Sigmoid colon (tissue), 4 donors: ENCODE measurements around a stretch of chr3.

DNA sequence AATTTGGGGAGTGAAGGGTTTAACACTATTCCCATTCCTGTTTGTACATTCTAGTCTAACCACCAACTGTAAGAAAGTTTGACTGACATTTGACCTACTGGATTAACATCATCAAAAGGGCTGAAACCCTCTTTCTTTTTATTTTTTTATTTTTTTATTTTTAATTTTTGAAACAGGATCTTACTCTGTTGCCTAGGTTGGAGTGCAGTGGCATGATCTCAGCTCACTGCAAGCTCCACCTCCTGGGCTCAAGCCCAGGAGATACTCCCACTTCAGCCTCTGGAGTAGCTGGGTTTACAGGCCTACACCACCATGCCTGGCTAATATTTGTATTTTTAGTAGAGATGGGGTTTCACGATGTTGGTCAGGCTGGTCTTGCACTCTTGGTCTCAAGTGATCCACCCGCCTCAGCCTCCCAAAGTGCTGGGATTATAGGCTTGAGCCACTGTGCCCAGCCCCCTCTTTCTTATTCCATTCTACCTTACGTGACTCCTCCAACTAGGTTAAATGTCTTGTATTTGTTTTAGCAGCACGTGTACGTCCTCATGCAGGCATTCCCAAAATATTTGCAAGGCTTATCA is 14.7 kb upstream of the MAGI1 start:
- PRO-cap = no peak
- RAMPAGE, long total RNA, 4 experiments = no peak in any of the 4 experiments

DNA sequence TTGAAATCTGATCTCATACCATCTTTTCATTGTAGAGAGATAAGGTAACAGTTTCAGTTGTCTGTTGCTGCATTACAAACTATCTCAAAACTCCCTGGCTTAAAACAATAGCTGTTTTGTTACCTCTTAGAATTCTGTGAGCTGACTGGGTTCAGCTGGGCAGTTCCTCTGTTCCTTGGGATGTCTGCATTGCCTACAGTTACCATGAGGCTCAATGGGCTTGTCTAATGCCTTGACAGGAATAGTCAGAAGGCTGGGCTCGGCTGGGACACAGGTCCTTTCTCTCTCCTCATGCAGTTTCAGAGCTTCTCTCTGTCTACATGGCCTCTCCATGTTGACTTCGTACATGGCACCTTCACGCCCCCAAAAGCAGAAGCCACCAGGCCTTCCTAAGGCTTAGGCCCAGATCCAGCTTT is 77.5 kb upstream of the MAGI1 start:
- PRO-cap = no peak
- RAMPAGE, long total RNA, 4 experiments = no peak in any of the 4 experiments

GRCh38 chr3:66385972-66386537 is 114.8 kb downstream of the LRIG1 start:
- PRO-cap = no peak
- RAMPAGE, long total RNA, 4 experiments = no peak in any of the 4 experiments

DNA sequence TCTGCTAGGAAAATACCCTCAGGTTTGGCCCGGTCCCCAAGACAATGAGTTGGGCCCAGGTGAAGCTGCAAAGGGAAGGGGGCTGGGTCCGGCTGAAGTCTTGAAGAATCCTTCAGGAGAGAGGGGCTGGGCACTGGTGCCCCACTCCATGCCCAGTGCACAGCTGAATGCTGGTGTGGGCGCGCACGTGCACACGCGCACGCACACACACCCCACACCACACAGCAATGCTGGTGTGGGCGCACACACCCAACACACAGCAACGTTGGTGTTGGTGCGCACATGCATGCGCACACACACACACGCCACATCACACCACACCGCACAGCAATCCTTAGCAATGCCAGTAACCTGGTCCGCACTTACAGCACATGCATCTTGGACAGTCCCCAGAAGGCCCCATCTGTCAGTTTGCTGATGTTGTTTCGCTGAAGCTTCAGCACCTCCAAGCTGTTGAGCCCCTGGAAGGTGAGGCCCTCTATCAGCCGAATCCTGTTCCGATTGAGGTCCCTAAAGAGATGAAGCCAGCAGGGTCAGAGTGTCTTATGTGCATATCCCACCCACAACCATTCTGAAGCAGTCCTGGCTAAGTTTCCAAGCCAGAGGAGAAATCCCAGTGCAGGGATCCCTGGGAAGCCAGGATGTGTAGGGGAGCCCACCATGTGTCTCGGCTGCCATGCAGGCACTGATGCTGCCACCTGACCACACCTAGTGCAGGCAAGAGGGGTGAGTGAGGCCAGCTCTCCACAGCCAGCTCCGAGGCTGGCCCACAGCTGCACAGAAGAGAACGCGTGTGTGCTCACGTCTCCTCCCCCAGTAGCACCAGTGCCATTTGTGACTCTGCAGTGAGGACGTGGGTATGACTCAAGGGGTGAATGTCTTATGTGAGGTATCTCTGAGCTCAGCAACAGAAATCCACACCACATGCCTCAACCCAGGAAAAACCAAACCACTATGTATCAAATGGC is 88.0 kb downstream of the LRIG1 start:
- PRO-cap = no peak
- RAMPAGE, long total RNA, 4 experiments = no peak in any of the 4 experiments

DNA sequence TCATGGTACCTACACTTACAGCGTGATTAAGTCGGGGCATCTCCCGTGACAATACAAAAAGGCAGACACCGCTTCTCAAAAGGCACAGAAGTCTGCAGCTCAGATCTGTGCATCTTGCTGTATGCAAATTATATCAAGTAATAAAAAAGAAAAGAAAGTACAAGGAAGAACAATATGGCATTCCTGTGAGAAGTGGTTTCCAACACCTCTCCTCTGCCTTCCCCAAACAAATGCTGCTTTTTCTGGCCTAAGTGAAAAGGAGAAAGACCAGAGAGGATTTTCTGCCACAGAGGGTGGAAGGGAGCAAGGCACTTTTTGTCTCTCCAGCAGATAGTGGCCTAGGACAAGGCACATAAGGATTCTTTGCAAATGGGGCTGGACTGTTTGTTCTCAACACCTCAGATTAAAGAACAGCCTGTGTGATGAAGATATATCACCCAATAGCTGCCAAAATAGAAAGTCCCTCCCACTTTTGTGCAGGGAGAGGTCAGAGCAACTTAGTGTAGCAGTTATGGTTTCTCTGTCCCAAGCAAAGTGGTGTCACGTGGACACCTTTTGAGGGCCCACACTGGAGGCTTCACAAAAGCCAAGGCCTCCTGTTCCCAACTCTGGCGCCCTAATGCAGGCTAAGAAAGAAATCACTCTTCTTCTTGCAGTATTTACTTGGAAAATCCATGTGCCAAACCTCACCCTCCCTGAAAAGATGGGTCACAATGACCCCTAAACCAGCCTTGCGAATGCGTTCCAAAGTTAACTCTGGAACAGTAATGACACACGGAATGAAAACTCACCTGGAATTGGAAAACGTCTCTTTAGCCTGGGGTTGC is 85.0 kb downstream of the LRIG1 start:
- PRO-cap = no peak
- RAMPAGE, long total RNA, 4 experiments = no peak in any of the 4 experiments

DNA sequence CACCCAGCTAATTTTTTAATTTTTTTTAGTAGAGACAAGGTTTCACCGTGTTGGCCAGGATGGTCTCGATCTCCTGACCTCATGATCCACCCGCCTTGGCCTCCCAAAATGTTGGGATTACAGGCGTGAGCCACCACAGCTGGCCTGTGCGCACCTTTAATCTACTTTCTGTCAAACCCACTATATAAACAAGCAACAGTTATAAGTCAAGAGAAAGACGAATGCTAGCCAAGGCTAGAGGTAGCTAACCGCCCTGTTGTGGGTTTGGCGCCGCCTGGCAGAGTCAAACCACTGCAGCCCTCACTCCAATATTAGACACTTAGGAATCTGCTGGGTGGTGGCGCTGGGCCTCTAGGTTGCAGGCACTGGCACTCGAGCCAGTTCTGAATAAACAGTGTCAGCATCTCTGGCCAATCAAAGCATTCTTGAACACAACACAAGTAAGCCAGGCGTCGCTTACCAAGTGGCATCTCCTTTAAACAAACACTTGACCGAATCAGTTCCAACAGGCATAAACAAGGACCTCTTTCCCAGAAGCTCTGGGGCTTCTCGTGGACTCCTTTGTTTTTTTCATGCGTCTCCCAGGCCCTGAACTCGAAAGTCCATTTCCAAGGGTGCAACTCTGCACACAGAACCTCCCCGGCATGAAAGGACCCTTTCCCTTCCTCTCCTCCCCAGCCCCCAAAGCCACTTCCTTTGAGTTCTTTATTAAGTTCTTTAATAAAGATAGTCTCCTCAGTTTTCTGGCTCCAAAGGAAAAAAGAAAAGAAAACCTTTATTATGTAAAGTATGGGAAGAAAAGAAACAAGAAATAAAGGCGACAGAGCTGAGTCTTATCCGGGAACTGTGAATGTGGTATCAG is 82.3 kb downstream of the LRIG1 start:
- PRO-cap = no peak
- RAMPAGE, long total RNA, 4 experiments = no peak in any of the 4 experiments

GRCh38 chr3:66486155-66486953 is 14.5 kb downstream of the LRIG1 start:
- PRO-cap = no peak
- RAMPAGE, long total RNA, 4 experiments = no peak in any of the 4 experiments

DNA sequence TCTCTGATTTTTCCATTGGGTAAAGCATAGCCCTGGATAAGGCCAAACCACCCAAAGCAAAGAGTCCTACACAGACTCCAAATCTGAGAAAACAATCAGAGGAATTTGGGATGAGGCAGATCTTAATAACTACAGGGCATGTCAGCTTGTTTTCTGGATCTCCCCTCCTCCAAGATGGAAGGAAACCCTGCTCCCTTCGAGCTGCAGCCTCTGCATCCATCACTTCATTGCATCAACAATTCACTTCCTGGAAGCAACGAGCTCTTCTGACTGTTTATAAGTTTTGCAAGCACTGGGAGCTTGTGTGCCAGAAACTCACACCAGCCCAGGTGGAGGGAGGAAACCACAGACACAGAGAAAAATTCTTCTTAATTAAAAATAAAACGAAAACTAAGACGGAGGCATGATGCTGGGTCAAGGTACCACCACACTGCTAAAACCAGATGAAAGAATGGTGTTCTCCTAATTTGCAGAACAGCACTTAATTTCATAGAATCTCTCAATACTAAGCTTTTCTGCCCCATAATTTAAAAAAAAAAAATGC is 10.6 kb downstream of the LRIG1 start:
- PRO-cap = no peak
- RAMPAGE, long total RNA, 4 experiments = no peak in any of the 4 experiments

GRCh38 chr3:66497605-66497985 is 3.2 kb downstream of the LRIG1 start:
- PRO-cap = no peak
- RAMPAGE, long total RNA, 4 experiments = no peak in any of the 4 experiments

DNA sequence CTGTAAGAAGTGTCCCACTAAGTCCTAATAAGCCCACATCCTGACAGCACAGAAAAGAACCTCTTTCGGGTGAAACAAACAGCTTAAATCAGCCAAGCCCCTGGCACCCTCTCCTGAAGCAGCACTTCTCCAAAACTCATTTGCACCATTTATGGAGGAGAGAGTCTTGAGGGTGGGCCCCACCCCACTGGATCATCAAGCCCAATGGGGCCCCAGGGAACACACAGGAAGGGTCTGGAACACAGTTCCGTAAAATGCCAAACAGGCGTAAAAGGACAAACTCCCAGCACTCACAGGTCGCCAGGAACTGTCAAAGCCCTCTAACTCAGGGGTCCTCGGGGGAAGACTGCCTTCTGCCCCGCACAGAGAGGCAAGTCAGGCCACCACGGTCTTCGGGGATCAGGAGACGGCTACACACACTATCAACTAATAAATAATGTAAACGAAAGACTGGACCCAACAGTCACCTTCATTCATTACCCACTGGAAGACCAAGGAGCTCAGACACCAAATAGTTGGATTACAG is 1.5 kb downstream of the LRIG1 start:
- PRO-cap = bidirectional peak, plus-strand start at position 286 of the sequence, minus-strand start at position 142 of the sequence
- RAMPAGE, long total RNA, 4 experiments = no peak in any of the 4 experiments

GRCh38 chr3:66820194-66820436 is 178.0 kb upstream of the KBTBD8 start:
- PRO-cap = no peak
- RAMPAGE, long total RNA, 4 experiments = no peak in any of the 4 experiments

DNA sequence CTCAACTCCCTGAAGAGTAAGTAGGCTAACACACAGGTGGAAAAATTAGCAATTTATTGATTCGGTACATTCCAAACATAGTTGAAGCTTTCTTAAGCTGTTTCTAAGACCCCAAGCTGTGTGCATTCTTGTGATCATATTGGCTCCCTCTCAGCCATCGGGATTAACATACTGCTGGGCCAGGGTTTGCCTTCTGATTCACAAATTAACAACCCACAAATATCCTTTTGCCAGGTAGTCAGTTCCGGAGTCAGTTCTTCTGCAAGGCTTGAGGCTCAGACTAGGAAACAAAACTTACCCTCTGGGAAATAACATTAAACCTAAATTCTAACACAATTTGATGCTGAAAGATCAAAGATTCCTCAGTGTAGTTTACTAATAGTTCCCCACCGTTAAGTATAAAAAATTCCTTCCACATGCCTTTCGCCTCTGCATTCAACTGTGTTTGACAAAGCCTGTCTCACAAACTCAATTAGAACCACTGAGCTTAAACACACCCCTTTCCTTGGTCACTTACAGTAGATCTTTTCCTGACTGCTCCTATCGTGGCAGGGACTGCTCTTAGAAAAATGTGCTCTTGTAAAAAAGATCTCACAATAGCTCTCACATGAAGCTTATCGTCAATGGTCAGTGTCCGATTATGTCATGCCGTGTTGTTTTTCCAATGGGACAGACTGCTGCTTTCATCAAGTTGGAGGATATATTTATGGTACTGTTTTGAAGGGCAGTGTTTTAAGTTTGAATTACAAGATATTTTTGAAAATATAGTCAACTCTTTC is 9.0 kb upstream of the KBTBD8 start:
- PRO-cap = no peak
- RAMPAGE, long total RNA, 4 experiments = no peak in any of the 4 experiments

GRCh38 chr3:66999948-67000590 is 2.0 kb downstream of the KBTBD8 start:
- PRO-cap = no peak
- RAMPAGE, long total RNA, 4 experiments = no peak in any of the 4 experiments

GRCh38 chr3:67017041-67017775 is 19.1 kb downstream of the KBTBD8 start:
- PRO-cap = no peak
- RAMPAGE, long total RNA, 4 experiments = no peak in any of the 4 experiments

GRCh38 chr3:67378945-67379859 is 275.2 kb downstream of the SUCLG2 start:
- PRO-cap = no peak
- RAMPAGE, long total RNA, 4 experiments = no peak in any of the 4 experiments

DNA sequence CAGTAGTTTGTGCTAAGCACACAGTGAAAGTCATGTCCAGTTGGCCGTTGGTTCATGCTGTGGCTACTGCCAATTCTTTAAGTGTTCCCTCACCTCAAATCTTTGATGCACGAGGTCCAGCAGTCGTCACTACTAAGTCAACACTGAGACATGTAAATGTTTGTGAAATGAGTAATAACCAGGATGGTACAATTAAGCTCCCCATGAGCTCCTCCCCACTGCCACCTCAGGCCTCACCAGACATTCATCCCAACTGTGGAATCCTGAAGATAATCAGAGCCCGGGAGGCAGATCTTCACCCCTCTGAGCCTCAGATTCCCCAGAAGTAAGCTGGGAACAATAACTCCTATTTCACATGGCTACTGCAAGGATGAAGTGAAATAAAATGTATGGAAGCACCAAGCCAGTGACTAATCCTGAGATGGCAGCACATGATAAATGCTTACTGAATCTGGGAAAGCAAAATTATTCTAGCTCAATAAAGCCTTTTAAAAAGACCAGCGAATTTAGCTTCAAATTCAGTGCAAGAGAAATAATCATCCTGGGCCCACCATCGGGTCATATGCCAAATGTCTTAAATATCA is 6.8 kb downstream of the SUCLG2 start:
- PRO-cap = no peak
- RAMPAGE, long total RNA, 4 experiments = no peak in any of the 4 experiments

DNA sequence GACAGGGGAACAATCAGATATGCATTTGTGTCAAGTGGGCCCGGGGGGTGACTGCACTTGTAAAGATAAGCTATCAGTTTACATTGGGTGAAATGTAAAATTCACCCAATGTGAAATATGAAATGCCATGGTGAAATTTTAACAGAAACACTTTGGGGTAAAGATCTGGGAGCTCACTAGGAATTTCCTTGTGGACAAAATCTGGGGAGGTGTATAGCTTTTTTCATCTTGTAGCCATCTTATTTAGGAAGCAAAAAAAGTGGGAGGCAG is 59.9 kb upstream of the SUCLG2 start:
- PRO-cap = no peak
- RAMPAGE, long total RNA, 4 experiments = no peak in any of the 4 experiments

DNA sequence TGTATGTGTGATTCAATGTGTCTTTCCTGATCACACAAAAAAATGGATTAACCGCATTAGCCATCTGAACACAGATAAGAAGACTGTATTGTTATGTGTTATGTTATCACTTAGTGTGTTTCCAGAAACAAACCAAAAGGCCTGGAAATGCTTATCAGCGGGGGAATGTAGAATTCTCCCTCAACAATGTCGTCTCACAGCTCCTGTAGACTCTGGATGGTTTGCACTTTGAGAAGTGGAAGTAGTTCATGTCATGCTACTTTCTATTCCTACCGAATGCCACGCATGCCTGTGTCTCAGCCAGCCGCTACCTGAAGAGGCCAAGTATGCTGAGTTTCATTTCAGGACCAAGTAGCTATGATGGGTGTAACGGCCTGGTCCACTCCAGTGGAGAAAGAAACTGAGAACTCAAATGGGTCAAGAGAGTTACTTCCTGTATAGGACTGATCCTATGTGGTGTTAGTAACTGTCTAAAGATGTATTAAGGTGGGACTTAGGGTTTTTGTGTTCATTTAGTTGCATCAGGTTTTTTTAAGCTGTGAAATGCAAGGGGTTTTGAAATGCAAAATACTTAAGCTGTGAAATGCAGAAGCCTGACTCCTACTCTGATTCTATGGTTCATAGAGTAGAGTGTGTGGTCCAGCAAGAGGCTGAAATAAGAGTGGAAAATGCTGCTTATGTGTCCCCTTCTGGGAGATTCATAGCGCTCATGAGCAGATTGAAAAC is 118.4 kb upstream of the LMOD3 start:
- PRO-cap = no peak
- RAMPAGE, long total RNA, 4 experiments = no peak in any of the 4 experiments

- PRO-cap = no peak
- RAMPAGE, long total RNA, 4 experiments = no peak in any of the 4 experiments
Measured at GRCh38 chr3:69248222-69248907, 126.0 kb upstream of the LMOD3 start.

DNA sequence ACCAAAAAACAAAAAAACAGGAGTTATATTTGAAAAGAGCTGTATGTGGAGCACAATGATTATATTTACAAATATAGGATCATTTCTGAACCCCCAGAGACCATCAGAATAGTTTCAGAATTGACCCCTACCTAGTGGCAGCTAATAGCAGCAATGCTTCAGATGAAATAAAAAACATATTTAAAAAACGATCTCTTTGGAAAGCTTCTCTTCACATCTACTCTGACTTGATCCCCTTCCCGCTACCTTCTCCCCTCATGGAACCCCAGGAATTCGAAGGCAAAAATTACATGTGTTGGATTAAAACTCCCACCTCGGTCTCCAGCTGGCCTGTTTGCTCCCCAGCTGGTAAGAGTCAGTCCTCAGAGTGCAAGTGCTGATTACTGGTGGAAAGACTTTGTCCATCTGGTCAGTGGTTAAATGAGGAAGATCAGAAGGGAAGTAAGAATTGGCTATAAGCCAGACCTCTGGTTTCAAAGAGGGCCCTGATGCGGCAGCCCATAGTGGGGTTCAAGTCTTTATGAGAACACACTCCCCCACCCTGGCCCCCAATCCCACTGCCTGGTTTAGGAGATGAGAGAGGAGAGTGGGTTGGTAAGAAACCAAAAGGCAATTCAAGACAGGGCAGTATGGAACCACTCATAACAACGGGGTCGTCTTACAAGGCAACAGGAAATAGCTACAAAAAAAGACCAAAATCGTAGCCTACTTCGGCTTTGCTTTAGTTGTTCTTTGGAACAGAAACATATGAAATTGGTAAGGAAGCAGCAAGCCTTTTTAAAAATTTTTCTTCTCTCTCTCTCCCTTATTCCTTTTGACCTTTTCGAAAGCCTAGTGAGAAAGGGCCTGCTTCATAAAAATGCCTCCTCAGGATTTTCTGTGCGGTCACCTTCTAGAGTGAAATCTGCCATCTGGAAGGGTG is 65.1 kb downstream of the FRMD4B start:
- PRO-cap = no peak
- RAMPAGE, long total RNA, 4 experiments = start-site peak on the minus strand in 4 of 4 experiments, centred at positions 371 to 389 of the sequence, 13 to 27 reads per replicate